Hepatocyte (in vitro differentiated cells and primary cell): Measurements from ENCODE around the genes CLDN12 and PTTG1IP2.

DNA sequence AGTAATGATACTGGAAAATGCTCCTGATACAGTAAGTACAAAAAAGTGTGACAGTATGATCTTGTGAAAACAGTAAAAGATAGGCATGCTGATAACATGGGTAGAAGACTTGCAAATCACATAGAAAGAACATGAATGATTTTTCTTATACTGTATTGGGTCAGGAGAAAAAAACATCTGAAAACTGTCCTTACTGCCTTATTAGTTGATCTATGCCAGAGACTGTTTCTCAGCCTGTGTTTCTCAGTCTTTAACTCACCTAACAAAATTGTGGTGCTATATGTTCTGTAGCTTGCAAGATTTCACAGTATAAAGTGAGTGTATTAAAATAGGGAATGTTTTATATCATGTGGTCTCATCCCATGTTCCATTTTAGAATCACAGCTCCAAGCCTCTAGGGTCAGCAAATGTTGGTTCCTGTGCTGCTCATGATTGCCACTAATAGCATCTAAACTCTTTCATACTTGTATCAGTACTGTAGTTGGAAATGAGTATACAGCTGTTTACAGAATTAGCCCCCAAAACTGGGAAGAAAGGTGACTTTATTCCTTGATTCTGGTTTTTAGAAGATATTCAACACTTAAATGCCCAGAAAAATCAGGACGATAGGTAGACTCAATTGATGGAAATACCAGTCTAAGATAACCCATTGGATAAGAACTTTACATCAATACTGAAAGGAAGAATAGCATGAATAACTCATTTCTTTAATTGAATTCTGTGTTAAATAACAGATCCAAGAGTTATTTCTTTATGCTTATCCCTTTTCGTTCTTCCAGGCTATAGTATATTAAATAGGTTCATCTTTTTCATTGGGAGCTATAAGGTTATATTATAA is 4.9 kb downstream of the DMTF1 start:
- RAMPAGE, long total RNA: no peak
- RRBS: no CpG with 5 or more reads among the region's 2 CpGs

DNA sequence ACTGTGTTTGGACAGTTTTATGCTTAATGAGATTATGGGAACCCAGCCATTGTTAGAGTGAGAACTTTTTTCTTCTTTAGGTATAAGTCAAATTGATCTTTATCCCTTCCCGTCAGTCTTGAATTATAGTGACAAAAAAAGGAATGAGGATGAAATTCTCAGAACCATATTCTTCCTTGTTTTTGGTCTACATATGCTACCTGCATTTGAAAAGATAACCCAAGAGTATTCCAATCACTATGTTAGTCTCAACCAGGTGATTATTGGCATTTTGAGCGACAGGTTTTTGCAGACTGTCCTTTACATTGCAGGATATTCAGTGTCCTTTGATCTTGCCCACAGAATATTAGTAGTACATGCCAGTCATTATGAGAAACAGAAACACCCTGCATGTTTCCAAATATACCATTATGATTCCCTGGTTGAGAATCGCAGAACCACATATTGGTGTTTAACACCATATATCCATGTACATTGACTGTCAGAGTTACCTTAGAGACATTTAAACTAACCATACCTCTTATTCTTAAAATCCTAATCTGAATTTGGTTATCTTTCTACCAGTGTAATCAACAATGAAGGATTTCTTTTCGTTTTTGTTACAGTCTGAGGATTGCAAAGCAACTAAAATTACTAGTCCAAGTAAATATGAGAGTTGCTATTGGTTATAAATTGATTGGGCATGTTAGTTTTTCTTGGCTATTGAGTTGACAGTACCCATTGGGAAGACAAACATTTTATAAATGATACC is 30.6 kb downstream of the TMEM243 start:
- RAMPAGE, long total RNA: no peak
- RRBS: no CpG with 5 or more reads among the region's 4 CpGs

DNA sequence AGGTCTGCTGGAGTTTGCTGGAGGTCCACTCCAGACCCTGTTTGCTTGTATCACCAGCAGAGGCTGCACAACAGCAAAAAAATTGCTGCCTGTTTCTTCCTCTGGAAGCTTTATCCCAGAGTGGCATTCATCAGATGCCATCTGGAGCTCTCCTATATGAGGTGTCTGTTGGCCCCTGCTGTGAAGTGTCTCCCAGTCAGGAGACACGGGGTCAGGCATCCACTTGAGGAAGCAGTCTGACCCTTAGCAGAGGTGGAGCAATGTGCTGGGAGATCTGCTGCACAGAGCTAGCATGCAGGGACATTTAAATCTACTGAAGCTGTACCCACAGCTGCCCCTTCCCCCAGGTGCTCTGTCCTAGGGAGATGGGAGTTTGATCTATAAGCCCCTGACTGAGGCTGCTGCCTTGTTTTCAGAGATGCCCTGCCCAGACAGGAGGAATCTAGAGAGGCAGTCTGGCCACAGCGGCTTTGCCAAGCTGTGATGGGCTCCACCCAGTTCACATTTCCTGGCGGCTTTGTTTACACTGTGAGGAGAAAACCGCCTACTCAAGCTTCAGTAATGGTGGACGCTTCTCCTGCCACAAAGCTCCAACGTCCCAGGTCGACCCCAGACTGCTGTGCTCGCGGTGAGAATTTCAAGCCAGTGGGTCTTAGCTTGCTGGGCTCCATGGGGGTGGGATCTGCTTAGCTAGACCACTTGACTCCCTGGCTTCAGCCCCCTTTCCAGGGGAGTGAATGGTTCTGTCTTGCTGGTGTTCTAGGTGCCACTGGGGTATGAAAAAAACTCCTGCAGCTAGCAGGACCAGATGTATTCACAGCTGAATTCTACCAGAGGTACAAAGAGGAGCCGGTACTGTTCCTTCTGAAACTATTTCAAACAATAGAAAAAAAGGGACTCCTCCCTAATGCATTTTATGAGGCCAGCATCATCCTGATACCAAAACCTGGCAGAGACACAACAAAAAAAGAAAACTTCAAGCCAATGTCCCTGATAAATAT is 26.4 kb upstream of the CROT start:
- RAMPAGE, long total RNA: no peak
- RRBS: no CpG with 5 or more reads among the region's 10 CpGs

- RAMPAGE, long total RNA: no peak
- RRBS: no CpG with 5 or more reads among the region's 4 CpGs
Measured at GRCh38 chr7:87473281-87473709, 2.2 kb downstream of the ABCB4 start.

GRCh38 chr7:87564288-87564526 is 36.5 kb downstream of the ABCB1 start:
- RAMPAGE, long total RNA: no peak
- RRBS: no CpG with 5 or more reads among the region's 3 CpGs

GRCh38 chr7:88291729-88292381 is 14.8 kb downstream of the STEAP4 start:
- RAMPAGE, long total RNA: no peak
- RRBS: no CpG with 5 or more reads among the region's 7 CpGs

DNA sequence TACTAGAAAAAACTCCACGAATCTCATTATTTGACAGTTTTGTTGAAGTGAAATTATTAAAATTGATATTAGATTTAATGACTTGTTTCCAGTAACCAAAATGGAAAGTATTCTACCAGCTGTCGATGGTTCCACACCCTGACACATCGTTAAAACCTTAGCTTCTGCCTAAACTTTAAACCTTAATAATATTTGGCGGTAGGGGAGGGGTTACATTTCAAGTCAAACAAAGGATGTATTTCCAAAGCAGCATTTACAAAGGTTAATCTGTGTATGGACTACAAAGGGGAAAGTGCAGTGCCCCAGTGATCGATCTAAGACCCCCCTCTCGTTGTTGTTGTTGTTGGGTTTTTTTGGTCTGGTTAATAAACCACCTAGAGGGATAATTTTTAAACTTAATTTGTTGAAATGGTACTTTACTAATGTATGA is 1.1 kb upstream of the STEAP2 start:
- RAMPAGE, long total RNA: no peak
- RRBS: no CpG with 5 or more reads among the region's 6 CpGs

DNA sequence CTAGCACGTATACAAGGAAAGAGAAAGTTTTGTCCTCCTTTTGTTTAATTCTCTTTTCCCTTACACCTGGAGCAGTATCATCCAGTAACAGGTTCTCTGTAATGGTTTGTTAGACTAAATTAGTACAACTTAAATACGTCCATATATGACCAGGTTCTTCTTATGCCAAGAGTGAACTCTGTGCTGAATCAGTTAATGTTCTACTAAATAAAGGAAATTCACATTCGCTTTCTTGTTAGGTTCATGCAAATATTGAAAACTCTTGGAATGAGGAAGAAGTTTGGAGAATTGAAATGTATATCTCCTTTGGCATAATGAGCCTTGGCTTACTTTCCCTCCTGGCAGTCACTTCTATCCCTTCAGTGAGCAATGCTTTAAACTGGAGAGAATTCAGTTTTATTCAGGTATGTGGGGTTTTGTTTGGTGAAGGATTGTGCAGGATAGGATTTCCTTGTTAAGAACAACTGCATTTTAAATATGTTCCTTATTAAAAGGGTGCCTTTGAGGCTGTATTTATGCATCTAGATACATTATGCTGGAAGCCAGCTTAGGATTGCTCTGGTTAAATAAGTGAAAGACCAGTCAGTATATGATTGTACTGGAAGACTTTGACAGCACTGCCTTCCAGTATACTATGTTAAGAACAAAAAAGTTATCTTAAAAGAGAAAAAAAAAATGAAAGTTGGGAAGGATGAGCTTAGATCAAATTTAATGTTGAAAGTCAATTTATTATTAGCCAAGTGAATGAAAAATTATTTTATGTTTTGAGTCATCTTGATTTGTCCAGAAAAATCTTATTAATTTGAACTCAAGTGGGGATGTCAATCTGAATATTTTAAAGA is 15.1 kb upstream of the CFAP69 start:
- RAMPAGE, long total RNA: no peak
- RRBS: no CpG with 5 or more reads among the region's 3 CpGs

- RAMPAGE, long total RNA: no peak
- RRBS: no CpG with 5 or more reads among the region's 3 CpGs
Measured at GRCh38 chr7:90231298-90231692, 13.7 kb upstream of the CFAP69 start.

GRCh38 chr7:90245558-90245986 is 598 bp downstream of the CFAP69 start:
- RAMPAGE, long total RNA: no peak
- RRBS: no CpG with 5 or more reads among the region's 15 CpGs

DNA sequence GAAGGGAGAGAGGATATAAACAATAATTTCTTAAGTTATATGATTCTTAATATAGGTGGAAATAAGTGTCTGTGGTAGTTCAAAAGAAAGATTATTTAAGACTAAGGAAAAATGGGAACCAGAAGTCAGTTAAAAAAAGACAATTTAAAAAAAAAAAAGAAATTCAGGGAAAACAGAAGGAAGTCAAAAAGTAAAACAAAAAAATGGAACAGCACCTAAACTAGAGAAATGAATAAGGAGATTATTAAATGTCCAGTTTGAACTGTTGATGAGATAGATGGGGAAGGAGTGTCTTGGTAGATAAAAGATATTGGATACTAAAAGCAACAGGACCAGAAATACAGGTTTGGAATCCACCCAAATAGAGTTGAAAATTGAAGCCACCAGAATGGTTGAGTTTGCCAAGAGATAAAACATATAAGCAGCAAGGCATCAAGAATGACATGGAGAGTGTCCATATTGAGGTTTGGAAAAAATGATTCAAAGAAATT is 24.0 kb downstream of the CFAP69 start:
- RAMPAGE, long total RNA: no peak

- RAMPAGE, long total RNA: no peak
- RRBS: no CpG with 5 or more reads among the region's 23 CpGs
Measured at GRCh38 chr7:90345219-90346389, 912 bp upstream of the GTPBP10 start.

- RAMPAGE, long total RNA: no peak
- RRBS: no CpG with 5 or more reads among the region's 39 CpGs
Measured at GRCh38 chr7:90403157-90404289, at the start of gene CLDN12. CLDN12 (plus strand) TSS chr7:90403461.

DNA sequence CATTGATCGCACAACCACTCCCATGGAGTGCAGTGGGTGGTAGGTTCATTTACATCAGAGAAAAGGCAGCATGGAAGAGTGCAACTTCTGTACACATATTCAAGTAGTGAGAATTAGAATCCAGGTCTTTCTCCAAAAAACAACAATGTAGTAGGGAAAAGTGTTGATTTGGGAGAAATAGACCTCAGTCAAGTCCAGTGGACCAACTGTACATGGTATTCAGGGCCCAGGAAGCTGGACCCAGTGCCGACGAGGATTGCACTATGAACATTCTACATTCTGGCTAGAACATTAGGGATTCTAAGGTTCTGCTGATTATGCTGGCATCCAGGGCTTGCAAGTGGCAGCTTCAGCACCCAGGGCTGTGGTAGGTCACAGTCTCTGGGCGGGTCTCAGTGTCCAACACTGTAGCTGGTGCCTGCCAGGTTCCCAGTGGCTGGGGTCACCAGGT is at the start of gene PTTG1IP2:
TSS of gene PTTG1IP2 (plus strand) at position 314 of the 451 bp plus-strand sequence.
- RAMPAGE, long total RNA: no peak
- RRBS: no CpG with 5 or more reads among the region's 4 CpGs

DNA sequence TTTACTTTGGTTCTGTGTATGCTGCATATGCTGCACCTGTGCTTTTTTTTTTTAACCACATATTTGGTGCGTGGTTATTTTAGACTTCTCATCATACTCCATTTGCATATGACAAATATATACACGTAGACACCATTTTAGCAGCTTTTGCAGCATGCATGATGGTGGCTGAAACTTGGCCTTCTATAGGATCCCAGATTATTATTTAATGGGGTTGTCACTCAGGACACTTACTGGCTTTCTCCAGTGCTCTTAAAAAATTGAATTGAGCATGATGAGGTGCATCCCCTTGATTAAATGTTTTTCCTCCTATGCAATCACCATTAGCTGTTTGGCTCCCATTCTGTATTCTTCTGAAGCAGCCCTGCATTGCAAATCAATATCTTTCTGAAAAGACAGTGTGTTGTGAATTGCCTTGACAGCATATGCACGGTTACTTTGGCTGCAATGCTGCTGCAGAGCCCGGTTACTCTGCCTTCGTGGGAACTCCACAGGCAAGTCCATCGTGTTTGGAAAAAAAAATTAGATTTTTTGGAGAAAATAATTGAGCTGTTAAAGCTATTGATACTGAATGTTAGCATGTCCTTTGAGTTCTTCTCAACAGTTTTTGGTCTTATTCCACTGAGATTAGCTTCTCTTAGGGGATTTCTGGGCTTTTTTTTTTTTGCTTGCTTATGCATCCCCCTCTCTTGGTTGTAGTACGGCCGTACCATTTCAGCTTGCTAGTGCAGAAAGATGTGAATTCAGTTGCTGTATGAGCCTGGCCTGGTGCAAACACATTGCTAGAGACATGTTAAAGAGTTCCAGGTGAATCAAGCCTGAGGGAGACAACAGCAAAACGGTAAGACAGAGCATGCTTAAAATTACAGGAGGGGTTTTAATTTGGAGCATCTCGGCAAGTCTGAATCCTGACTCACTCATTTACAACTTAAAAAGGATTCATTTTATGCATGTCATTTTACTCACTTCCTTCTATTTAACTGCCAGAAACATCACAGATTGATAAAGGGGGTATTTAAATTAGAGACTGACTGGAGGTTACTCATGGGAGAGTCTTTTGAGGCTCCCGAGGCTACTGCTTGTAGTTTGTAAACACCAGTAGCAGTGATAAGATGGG is 113.4 kb downstream of the CDK14 start:
- RAMPAGE, long total RNA: no peak
- RRBS: no CpG with 5 or more reads among the region's 11 CpGs

DNA sequence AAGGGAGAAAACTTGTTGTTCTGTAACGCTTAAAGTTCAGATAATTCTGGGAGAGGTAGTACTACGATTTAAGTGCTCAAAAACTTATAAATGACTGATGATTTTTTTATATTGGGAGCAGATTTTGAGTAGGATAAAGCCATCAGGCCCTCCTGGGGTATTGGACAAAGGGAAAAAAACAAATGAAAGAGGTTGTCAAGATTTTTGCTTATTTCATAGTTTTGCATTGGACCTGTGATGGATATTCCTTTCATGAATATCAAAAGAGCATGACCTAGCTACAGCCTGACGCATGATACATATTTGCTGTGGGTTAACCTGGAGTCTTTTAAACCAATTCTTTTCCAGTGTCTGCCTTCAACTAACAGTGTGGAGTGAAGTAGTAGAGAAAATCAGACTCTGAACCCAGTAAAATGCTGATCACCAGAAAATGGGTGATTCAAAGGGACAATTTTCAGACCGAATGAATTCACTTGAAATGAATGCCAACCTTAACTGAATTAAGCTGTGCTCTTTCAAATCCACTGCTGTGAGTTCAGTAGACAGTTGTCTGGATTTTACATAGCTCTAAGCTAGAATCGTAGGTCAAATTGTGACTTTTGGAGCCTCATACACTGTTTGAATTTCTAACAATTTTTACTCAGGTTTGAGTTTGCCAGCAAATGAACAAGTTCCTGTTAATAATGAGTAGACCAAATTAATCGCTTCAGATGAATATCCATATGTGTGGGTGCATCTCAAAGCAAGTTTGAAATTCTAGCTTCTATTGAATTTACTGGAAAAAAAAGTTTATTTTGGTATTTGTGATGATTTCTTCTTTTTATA is 123.0 kb downstream of the CDK14 start:
- RAMPAGE, long total RNA: no peak
- RRBS: no CpG with 5 or more reads among the region's 6 CpGs

DNA sequence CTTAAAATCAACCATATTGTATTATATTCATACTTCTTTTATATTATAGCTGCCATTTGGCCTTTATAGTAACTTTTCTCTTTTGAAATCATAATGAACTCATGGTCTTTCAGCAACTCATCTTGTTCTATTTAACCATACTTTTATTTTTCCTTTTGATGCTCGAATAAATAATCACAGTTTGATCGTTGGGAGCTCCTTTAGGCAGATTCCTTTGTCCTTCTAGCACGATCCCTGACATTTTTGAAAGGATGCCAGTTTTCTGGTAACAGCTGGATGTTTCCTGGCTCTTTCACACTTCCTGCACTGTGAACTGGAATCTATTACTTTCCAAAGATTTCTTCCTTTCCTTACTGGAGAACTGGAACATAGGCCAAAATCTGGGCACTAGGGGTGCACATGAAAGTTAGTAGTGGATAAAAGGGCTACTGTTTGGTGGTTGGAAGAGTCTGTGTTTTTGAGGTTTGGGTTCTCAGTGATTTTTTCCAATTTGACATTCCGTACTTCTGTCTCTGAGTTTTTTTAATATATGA is 125.2 kb downstream of the CDK14 start:
- RAMPAGE, long total RNA: no peak
- RRBS: no CpG with 5 or more reads among the region's 4 CpGs

DNA sequence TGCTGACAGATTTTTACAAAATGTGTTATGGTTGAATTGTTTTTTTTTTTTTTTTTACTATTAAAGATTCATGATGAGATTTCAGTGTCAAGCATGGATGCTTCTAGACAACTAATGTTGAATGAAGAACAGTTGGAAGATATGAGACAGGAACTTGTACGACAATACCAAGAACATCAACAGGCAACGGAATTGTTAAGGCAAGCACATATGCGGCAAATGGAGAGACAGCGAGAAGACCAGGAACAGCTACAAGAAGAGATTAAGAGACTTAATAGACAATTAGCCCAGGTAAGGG is 93.7 kb downstream of the CYP51A1 start:
- RAMPAGE, long total RNA: no peak
- RRBS: no CpG with 5 or more reads among the region's 4 CpGs

GRCh38 chr7:92065058-92065551 is 69.2 kb downstream of the CYP51A1 start:
- RAMPAGE, long total RNA: no peak
- RRBS: no CpG with 5 or more reads among the region's 2 CpGs

- RAMPAGE, long total RNA: no peak
- RRBS: no CpG with 5 or more reads among the region's 5 CpGs
Measured at GRCh38 chr7:92070978-92071344, 63.3 kb downstream of the CYP51A1 start.